HTERT-HM (cell line): ENCODE results near the genes TOP2A, KRT10, KRT23, KRTAP1-5, KRTAP4-2, KRTAP9-2, KRTAP9-8 and KRTAP16-1.

- RRBS: no CpG with 5 or more reads among the region's 7 CpGs
Observed at GRCh38 chr17:40398304-40399386, 19.1 kb downstream of the TOP2A start.

DNA sequence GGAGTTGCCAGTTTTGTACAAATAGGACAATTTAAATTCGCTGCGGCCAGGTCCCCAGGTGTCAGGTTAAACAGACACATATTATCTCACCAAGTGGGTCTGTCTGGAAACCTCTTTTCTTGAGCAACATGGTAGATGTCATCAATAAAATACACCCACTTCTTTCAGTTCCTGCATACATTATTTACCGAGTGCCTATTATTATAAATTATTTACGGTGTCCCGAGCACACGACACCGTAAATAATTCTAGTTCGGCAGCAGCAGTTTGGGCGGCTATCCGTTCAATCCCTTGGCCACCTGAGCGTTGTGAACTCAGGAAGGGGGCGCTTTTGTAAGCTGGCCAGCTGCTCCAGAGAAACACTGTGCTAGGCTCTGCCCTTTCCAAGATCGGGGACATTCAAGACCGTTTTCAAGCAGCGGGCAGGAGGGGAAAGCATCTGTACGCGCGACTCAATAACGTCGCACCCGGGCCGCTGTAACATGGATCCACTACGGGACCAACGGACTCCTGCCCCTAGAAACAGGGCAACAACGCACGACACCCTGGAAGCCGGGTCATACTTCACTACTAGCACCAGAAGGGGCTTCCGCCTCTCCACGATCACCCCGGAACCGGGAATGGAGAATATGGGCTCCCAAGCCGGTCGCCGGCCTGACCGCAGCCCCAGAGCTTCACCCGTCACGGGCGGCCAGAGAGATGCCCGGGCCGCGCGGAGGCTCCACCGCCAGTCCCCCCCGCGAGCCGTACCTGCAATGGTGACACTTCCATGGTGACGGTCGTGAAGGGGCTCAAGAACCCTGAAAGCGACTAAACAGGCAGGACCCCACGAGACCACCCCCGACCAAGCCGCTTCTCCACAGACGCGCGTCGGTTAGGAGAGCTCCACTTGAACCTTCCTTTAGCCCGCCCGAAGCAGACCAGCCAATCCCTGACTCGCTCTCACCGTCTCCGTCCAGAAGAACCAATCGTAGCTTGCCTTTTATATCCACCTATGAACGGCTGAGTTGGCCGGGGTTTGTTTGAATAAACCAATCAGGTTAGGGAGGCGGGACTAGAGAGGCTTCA, at the start of gene TOP2A:
TOP2A (minus strand) TSS at position 876 of the 1,068 bp plus-strand sequence.
- RRBS: 2% methylated on average over 15 of the region's 65 CpGs

GRCh38 chr17:40456064-40457293, 13.2 kb downstream of the IGFBP4 start:
- RRBS: no CpG with 5 or more reads among the region's 23 CpGs

DNA sequence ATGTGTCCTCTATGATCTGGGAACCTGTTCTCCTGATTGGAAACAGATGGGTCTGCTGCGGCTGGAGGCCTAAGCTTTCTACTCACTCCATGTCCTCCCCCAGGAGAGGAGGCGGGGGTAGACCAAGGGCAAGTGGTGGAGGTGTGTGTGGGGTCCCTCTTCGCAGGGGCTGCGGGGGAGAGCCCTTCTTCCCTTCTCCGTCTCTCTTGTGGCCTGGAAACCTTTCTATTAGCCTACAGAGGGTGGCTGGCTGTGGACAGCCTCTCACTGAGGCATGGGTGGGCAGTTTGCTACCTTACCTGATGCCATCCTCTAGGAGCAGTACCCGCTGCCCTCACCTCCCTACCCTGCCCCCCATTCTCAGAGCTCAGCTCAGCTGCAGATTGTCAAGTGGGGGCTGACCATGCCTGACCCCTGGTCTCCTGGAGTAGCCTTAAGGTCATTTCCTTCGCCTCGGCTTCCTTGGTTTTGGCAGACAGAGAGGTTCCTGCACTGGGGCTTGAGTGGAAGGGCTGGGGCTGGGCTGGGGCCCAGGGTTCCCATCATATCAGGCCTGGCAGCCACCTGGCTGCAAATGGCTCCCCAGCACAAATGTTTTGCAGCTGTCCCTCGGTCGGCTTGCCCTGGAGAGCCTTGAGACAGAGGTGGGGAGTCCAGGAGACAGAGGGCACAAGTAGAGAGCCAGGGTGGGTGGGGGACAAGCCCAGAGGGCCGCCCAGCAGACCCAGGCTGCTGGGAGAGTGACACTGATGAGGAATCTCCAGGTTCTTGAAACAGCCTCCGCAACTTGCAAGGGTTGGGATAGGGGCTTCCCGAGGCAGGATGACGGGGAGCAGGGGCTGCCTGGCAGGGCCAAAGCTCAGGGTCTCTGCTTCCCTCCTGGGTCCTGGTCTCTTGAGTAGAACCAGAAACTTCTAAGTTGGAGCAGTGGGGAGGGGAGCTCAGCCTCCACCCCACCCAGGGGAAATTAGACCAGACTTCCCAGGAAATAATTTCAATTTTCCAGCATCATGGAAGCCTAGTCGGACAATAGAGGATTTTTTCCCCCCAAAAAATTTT, 19.1 kb downstream of the IGFBP4 start:
- RRBS: no CpG with 5 or more reads among the region's 15 CpGs

- RRBS: no CpG with 5 or more reads among the region's 4 CpGs
Observed at GRCh38 chr17:40498133-40498380, 3.4 kb downstream of the TNS4 start.

DNA sequence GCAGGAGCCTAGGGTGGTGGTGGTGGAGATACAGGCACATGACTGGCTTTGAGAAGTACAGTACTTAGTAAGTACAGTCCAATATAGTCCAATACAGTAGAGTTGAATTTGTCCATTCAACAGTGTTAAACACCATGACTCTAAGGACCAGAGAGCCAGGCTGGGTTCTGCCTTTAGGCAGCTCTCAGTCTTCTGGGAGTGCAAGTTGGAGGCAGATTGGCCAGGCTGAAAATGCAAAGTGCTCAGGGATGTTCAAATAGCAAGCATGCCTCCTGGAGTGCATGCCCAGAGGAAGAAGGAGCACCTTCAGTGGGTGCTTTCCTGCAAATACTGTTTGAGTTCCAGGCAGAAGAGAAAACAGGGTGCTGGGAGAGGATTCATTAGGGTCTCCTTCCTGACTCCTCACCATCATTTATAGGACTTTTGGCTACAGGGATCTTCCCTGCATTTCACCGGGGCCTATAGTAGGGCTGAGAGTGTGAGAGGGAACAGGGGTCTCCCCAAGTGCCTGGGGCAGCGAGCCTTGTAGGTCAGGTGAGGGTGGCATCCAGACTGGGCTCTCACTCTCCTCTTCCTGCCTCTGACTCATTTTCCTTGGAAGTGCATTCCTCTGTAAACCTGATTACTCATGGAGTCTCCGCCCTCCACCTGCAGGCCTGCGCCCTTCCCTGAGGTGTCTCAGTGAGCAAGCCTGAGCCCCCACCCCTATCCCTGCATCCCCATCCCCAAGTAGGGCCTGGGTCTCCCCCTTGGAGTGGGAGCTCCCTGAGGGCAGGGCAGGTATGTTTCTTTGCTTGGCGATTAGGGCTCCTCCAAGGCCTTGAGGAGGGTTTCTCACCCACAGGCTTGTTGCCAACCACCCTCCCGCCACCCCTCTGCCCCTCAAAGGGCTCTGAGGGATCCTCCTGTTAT, 17.1 kb upstream of the TNS4 start:
- RRBS: no CpG with 5 or more reads among the region's 6 CpGs

DNA sequence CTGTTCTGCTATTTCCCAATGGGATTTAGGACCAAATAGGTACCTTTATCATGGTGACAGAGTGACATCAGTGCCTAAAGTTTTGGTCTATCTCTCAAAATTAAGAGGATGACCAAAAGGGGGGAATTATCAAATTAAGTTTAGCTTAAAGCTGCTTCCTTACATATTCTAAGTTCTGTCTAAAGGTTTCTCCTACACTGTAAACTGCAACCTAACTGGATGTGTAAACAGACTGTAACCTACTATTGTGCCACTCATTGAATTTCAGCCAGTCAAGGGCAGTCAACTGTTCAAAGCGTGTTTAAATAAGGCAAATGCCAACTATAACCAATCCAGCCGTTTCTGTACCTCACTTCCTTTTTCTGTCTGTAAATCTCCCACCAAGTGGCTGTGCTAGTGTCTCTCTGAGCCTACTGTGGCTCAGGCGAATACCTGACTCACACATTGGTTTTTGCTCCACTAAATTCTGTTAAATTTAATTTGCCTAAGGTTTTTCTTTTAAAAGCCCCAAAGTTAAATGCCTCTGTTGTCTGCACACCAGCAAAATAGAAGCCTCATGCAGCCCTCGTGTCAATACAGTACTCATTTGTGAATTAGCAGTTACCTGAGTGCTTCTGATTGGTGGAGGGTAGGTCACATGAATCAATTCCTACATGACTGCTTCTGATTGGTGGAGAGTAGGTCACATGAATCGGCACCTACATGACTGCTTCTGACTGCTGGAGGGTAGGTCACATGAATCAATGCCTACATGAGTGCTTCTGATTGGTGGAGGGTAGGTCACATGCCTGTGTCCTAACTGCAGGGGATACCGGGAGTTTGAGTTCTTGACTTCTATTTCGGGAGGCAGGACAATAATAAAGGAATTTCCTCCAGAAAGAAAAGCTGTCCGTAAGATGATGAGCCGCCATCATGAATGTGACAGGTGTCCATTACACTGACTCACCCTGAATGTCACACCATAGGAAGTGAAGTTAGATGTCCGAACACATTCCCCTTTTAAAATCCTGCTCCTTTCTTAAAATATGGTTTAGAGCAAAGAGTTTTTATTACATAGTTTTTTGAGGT, 31.1 kb upstream of the CCR7 start:
- RRBS: no CpG with 5 or more reads among the region's 10 CpGs

- RRBS: no CpG with 5 or more reads among the region's 12 CpGs
Observed at GRCh38 chr17:40821887-40822983, at the start of gene KRT10. KRT10 (minus strand) TSS chr17:40822614.

DNA sequence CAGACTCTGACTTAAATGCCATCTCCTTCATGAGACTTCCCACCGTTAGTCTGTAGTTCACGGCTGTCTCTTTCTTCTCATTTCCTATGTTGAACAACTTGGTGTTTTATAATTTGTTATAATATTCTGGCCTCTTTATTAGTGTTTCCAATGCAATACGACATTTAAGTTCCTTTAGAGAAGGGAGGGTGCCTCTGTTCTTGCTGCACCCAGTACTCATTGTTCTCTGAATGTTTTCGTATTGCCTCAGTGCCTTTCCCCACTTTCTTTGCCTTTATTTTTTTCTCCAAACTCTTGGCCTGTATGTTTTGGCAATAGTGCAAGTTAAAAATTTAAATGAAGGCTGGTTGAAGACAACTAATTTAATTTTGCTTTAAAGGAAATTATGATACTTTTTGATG, 6.2 kb upstream of the KRT10 start:
- RRBS: no CpG with 5 or more reads among the region's 4 CpGs

DNA sequence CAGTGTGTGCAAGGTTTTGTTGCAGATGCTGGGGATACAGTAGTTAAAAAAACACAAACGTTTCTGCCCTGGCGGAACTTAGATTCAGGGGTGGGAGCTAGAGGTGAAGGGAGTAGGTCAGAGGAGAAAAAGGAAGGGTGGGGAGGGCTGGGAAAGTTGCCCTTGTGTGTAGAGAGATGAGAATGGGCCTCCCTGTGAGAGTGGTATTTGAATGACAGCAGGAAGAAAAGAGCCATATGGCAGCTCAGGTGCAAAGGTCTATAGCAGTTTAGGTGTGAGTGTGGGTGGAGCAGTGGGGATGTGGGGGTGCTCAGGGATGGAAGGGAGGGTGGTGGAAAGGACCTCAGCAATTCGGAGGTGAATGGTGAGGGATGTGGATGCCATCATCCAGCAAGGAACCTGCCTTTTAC, 19.5 kb upstream of the KRT20 start:
- RRBS: no CpG with 5 or more reads among the region's 3 CpGs

DNA sequence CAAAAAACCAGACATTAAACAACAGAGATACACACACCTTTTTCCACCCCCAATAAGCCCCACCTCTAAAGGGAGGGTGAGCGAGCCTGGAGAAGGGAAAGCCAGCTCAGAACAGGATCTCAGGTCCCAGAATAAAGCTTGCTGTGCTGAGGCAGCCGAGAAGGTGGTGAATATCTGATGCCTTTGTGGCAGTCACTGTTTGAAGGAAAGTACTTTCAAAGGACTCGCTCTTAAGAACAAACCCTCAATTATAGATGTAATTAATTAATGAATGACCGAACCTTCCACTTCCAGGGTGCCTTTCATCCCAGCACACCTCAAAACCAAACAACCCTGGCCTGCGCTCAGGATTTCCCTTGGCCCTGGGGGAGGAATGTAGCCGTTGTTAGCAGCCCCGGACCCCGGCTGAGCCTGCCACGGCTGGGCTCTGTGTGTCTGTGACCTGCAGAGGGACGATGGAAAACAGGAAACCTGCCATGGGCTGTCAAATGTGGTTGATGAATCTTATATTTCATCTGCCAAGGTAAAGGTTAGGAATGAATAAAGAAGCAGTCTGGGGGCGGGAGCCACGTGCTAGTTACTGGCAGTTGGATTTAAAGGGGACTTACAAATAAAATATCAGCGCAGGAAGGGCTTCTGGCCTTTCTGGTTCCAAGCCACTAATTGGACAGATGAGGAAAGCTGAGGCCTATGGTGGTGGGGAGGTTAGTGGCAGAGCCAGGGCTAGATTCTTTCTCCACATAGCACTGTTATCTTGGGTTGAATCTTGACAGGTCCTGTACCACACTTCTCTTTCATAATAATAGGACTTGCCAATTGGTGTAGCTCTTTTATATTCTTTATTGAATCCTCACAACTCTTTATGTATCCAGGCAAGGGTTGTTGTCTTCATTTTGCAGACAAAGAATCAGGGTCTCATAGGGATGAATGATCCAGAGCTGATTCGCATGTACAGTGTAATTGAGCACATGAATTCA, at the start of gene KRT23:
KRT23 (minus strand) TSS at position 582 of the 977 bp plus-strand sequence.
- RRBS: no CpG with 5 or more reads among the region's 14 CpGs

GRCh38 chr17:40956572-40957160, 10.1 kb downstream of the KRT39 start:
- RRBS: no CpG with 5 or more reads among the region's 7 CpGs

DNA sequence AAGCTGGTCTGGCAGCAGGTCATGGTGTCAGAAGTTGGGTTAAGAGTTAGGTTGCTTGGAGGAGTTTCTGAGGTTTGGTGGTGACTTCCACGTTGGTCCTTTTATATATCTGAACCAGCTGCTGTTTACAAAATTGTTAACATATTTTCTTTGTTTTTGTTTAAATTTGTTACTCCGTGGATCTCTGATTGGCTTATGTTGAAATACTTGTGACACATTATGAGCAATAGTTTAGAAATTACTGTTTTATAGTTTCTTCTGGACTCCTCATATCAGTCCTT, at the start of gene KRTAP1-5:
KRTAP1-5 (minus strand) TSS at position 76 of the 281 bp plus-strand sequence.
- RRBS: no CpG with 5 or more reads among the region's 2 CpGs

DNA sequence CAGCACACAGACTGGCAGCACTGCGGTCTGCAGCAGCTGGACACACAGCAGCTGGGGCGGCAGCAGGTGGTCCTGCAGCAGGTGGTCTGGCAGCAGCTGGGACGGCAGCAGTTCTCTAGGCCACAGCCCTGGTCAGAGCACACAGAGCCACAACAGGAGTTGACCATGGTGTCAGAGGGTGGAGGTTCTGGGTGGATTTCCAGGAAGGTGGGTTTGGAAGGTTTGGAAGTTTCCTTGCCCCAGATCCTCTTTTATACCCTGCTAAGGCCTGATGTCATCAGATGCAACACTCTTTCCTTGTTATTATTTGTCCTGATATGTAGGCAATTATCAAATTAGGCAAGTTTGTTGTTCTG, at the start of gene KRTAP4-2:
KRTAP4-2 (minus strand) TSS at position 224 of the 356 bp plus-strand sequence.
- RRBS: no CpG with 5 or more reads among the region's 3 CpGs

DNA sequence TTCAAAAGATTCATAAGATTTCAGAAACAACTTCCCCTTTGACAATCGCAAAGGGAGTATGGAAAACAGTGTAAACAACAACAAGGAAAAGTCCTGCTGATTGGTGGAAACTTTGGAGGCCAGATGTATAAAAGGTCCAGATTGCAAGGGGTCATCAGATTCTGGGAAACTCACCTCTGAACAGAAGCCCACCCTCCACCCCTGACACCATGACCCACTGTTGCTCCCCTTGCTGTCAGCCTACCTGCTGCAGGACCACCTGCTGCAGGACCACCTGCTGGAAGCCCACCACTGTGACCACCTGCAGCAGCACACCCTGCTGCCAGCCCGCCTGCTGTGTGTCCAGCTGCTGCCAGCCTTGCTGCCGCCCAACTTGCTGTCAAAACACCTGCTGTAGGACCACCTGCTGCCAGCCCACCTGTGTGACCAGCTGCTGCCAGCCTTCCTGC, at the start of gene KRTAP9-2:
KRTAP9-2 (plus strand) TSS at position 203 of the 449 bp plus-strand sequence.
- RRBS: no CpG with 5 or more reads among the region's 3 CpGs

DNA sequence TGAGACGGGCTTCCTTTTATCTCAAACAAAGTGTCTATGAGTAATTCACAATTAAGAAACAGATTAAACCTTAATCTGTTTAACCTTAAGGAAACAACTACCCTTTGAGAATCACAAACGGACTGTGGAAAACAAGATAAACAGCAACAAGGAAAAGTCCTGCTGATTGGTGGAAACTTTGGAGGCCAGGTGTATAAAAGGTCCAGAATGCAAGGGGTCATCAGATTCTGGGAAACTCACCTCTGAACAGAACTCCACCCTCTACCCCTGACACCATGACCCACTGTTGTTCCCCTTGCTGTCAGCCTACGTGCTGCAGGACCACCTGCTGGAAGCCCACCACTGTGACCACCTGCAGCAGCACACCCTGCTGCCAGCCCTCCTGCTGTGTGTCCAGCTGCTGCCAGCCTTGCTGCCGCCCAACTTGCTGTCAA, at the start of gene KRTAP9-8:
KRTAP9-8 (plus strand) TSS at position 223 of the 434 bp plus-strand sequence.
- RRBS: no CpG with 5 or more reads among the region's 4 CpGs

DNA sequence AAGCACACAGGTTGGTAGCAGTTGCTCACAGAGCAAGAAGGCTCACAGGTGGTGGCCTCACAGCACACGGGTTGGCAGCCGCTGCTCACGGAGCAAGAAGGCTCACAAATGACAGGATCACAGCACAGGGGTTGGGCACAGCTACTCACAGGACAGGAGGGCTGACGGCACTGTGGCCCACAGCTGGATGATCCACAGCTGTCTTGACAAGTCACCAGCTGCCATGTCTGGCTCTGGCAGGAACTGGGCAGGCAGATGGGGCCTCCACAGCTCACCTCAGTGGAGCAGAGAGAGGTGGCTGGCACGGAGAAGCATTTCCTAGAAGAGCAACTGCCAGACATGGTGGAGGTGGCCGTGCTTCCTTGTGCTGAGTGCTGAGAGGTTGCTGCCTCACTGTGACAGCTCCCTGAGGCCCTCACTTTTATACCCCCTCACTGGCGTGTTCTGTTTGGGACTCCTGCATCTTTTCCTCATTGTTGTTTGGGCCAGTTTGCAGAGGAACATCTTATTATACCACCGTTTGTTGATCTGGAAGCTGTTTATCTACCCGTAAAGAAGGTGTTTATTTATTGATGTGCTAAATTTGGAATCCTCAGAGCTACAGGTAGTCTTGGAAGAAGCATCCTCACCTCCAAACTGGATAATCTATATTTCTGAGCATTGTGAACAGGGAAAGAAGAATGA, at the start of gene KRTAP16-1:
KRTAP16-1 (minus strand) TSS at position 397 of the 684 bp plus-strand sequence.
- RRBS: no CpG with 5 or more reads among the region's 9 CpGs

- RRBS: no CpG with 5 or more reads among the region's 9 CpGs
Observed at GRCh38 chr17:41341327-41342079, 9.1 kb downstream of the KRT33A start.

- RRBS: no CpG with 5 or more reads among the region's 7 CpGs
Observed at GRCh38 chr17:41416488-41416934, 7.9 kb downstream of the KRT37 start.

DNA sequence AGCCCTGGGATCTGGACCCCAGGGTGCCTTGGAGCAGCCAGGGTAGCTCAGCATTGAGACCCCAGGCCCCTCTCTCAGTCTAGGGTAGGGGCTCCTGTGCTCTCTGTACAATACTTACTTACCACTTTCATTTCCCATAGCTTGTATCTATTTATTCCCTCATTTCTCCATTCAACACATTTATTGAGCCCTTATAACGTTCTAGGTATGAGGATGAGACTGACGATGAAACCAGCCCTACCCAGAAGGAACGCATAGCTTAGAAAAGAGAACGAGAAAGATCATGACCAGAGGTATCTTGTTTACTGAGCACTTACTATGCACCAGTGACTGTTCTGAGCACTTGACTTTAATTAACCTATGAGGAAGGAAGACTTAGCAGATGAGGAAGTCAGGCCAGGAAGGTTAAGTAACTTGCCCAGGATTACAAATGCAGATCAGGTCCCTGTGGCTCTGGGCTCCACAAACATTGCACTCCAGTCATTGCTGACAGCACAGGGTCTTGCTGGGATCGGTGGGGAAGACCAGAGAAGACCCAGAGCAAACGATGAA, 7.2 kb downstream of the KRT13 start:
- RRBS: no CpG with 5 or more reads among the region's 6 CpGs